ENCODE data around the genes ARAP2 and PGM2.

DNA sequence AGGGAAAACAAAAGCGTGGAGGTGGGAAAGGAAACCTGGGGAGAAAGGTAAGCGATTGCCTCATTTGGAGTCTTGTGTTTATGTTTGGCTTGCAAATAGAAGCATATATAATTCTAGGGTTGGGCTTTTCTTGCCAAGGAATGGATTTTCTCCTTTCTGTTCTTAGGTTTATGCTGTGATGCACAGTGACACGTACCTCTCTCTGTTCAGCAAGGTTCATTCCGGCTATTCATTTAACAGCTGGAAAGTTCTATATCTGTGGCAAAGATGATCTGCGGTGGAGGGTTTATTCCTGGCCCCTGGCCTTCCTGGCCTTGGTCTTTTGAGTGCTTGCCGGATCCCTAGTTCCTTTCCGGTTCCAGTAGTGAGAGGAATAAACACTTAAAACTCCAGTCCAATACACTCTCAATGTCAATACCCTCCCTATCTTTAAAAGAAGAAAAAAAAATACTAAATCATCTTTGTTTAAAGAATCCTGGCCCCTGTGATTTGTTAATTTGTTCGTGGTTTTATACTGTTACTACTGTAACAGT lies 2.1 kb upstream of the STIM2 start:
- RRBS: 19% methylated on average over 2 of the region's 8 CpGs

DNA sequence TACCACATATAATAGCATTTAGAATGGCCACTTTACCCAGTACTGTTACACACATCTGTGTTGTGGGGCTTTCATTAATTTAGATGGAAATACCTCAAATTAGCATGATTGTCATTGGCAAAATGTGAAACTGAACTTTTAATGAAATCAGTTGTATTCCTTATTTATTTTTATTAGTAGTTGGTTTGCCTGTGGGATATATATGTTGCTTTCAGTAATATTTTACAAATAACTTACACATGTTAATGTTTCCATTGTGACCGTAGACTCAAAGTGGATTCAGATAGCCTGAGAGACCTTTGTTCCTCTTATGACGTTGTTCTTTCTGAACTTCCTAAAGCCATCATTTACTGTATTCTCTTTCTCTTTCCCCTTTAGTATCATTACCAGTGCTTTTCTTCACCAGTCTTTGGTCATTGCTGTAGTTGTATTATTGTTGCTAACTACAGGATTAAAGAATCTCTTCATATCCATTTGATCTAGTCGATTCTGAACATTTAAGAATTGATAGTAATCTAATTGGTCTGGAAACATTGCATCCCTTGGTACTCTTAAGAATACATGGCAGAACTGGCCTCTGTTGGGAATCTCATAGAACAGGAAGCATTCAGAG lies 4.2 kb downstream of the STIM2 start:
- RRBS: no CpG with 5 or more reads among the region's 3 CpGs

GRCh38 chr4:26870341-26871311 lies 10.0 kb downstream of the STIM2 start:
- RRBS: no CpG with 5 or more reads among the region's 3 CpGs

GRCh38 chr4:26992573-26993164 lies 132.0 kb downstream of the STIM2 start:
- RRBS: no CpG with 5 or more reads among the region's 3 CpGs

GRCh38 chr4:30718034-30718539 lies 2.1 kb upstream of the PCDH7 start:
- RRBS: 5% methylated on average over 7 of the region's 32 CpGs

GRCh38 chr4:30789147-30789691 lies 69.0 kb downstream of the PCDH7 start:
- RRBS: no CpG with 5 or more reads among the region's 2 CpGs

GRCh38 chr4:34335200-34335677 lies 1909.1 kb downstream of the ARAP2 start:
- RRBS: no CpG with 5 or more reads among the region's 13 CpGs

GRCh38 chr4:36235095-36235756 lies 9.1 kb downstream of the ARAP2 start:
- RRBS: no CpG with 5 or more reads among the region's 4 CpGs

GRCh38 chr4:36244237-36245193 lies at the start of gene ARAP2:
TSS of gene ARAP2 (minus strand) at chr4:36244514.
- RRBS: 2% methylated on average over 53 of the region's 85 CpGs

DNA sequence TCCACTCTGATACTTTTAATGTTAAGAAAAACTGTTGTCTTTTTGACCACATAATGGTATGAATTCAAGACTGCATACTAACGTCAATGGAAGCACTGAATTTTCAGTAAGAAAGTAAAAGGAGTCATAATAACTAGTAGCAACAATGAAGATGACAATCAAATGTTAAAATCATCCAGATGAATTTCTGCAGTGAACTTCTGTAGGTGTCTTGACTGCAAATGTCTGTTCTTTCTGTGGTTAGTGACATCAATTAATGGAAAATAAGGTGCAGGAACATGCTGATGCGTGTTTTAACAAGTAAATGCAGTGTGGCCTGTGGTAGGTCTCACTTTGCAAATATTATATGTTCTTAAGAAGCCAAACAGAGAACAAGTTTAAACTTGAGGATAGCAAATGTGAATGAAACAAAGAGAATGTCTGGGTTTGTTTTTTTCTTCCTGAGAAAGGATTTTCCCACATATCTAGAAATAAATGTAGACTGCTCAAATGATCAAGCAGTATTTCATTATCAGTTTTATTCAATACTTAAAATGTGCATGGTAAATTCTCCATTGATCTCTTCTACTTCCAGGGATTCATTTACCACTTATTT lies 2.6 kb upstream of the DTHD1 start:
- RRBS: no CpG with 5 or more reads among the region's 2 CpGs

DNA sequence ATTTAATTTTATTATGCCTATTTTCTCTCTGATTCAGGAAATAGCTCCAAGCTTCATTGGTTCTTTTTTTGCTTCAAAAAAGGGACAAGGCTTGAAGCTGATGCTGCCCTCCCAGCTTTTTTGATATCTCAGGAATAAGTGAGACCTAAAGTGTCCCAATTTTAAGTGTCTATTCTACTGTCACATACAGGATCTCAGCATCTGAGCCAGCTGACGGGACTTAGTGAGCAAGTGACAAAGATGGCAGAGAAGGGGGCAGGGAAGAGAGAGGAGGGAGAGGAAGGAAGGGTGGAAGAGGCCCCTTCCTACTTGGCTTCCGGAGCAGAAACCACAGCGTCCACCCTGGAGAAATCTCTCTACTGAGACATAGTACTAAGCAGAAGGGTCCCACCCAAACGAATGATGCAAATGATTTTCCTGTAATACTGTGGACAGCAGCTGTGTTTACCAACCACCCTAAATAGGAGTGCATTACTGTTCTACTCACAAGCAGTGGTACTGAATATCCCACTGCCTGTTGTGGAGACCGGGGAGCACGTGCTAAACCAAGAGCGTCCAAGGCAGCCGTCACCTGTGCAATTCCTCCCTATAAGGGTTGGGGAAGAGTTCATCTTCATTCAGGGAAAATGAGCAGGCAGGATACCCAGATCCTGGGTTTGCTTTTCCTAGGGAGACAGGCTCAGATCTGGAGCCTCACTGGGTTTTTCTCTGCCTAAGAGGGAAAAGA lies 29.3 kb downstream of the DTHD1 start:
- RRBS: no CpG with 5 or more reads among the region's 8 CpGs

GRCh38 chr4:37452946-37453724 lies 590 bp upstream of the C4orf19 start:
- RRBS: 2% methylated on average over 7 of the region's 22 CpGs

GRCh38 chr4:37826053-37826853 lies at the start of gene PGM2:
TSS of gene PGM2 (plus strand) at chr4:37826686.
- RRBS: 1% methylated on average over 21 of the region's 47 CpGs

- RRBS: 2% methylated on average over 7 of the region's 31 CpGs
Measured at GRCh38 chr4:37891250-37891527, 305 bp downstream of the TBC1D1 start.

DNA sequence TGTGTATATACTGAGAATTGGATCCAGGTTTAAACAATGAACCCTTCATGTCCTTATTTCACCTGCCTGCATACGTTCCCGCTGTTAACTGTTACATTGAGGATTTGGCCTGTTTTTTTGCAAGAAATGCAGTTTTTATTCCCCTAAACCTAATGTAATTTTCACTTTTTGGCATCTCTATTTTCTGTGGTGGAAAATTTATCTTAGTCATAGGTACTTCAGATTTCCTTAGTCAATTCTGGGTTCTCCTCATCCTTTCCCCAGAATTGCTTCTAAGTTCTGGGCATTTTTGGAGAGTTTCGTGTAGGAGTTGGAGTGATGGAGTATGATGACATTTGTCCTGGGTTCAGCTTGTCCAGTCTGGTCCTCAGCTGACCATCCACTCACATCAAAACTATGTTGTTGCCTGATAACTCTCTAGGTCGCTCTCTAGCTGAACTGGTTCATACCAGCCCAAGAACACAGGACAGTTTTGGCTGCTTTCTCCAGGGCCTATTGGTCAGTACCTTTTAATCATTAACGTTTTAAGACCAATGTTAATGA lies 13.2 kb downstream of the PTTG2 start:
- RRBS: no CpG with 5 or more reads among the region's 5 CpGs

DNA sequence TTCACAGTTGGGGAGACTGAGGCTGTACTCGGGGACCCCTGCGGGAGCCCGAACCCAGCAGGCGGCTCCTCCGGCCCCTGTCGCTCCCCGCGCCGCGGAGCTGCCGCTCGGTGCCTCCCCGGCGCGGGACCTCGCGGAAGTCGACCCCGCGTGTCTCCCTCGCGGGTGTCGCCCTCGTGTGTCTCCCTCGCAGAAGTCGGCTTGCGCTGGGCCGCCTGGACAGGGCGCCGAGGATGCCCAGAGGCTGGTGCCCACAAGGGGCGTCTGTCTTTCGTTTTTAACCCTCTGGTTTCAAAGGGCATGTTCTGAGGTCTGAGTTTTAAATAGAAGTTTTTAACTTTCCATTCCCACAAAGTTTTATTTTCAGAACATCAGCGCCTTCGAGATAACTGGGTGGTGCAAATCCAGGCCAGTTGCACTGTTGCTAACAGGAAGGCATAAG lies 17.6 kb downstream of the PTTG2 start:
- RRBS: 3% methylated on average over 9 of the region's 34 CpGs

DNA sequence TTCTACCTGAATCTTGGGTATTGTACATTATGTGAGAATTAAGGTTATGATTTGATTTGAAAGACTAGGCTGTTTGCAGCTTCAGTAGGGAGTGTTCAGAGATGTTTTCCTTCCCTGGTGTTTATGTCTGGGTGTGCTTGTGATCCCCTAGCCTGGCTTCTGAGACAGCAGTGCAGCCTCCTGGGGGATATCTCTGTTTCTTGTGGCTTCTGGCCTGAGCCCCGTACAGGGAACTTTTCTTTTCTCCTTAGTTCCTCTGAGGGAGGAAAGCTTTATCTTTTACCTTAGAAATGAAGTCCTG lies 45.1 kb downstream of the PTTG2 start:
- RRBS: no CpG with 5 or more reads among the region's 1 CpG

DNA sequence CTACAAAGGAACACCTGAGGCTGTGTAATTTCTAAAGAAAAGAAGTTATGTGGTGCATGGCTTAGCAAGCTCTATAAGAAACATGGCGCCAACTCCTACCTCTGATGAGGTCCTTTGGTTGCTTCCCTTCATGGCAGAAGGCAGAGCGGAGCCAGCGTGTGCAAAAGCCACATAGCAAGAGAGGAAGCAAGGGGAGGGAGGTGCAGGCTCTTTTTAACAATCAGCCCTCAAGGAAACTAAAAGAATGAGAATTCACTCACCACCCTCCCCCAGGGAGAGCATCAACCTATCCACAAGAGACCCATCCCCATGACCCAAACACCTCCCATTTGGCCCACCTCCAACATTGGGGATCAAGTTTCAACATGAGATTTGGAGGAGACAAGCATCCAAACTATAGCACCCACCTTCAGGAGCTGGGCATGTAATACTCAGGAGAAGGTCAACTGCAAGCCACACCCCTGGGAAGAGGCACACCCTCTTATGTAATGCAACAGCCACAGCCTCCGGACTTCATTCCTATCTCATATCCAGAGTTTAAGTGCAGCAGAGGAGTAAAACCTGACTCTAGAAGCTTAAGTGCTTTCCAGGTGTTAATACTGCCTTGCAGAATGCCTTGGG lies 197.2 kb downstream of the PTTG2 start:
- RRBS: no CpG with 5 or more reads among the region's 4 CpGs

- RRBS: no CpG with 5 or more reads among the region's 6 CpGs
Measured at GRCh38 chr4:38179833-38180496, 219.8 kb downstream of the PTTG2 start.

DNA sequence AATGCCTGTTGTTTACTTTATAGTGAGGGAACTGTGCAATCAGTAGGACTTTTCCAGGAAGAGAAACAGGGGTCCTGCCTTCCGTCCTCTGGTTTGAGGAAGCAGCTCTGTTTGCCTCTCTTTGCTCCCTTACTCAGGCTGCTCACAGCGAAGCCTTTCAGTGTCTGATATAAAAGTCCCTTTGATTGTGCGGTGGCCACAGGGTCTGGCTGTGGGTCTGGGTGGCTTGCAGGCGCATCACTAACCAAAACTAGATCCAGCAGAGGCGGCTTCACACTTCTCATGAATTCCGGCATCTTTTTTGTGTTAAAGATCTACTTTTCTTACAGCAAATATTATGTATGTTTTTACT lies 263.7 kb downstream of the PTTG2 start:
- RRBS: no CpG with 5 or more reads among the region's 6 CpGs

Data from epidermal melanocyte (primary cell).